Upper lobe of left lung (tissue), 5 donors: ENCODE measurements around the genes CLMP, OR8D4, OR8B8, SPA17 and CHEK1.

GRCh38 chr11:123194664-123195600 lies at the start of gene CLMP:
TSS of gene CLMP (minus strand) at chr11:123195248.
- PRO-cap, 2 experiments, result peak in 1 of 2 experiments; most common plus-strand start chr11:123195447 (in 1); most common minus-strand start chr11:123195232 (in 1)
- RAMPAGE, long total RNA, 4 experiments, result no peak in any of the 4 experiments

DNA sequence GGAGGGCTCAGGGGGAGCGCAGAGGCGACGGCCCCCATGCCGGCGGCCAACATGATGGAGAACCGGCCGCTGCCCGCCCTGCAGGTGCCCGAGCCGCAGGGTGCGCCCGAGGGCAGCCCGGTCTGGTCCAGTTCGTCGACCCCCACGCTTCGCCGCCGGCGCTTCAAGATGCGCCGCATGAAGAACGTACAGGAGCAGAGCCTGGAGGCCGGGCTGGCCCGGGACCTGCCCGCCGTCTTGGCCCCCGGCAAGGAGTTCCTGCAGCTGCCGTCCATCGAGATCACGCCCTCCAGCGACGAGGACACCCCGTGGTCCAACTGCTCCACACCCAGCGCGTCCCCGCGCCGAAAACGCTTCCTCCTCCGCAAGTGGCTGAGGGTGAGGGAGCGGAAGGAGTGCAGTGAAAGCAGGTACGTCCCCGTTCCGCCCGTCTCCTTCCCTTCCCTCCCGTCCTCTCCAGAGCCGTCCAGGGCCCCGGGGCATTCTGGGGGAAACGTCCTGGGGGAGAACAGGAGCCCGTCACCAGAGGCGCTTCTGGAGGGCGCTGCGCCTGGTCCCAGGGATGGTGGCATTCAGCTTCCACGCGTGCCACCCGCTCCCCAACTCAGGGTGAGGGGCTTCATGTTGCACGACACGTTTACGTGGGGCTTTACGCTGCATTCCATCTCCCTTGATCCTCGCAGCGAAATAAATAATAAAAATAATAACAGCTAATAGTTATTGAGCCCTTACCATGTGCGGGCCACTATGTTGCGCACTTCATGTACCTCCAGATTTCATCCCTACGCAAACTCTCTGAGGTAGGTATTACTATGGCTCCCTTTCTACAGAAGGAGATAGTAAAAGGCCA lies 913 bp downstream of the GRAMD1B start:
- PRO-cap, 2 experiments, result peak in 2 of 2 experiments; most common plus-strand start position 400 of the sequence (in 1); most common minus-strand start position 276 of the sequence (in 1)
- RAMPAGE, long total RNA, 4 experiments, result start-site peak on the plus strand in 2 of 4 experiments, centred at positions 362 to 368 of the sequence, 26 to 36 reads per replicate; start-site peak on the minus strand in 1 of 4 experiments, centred at position 361 of the sequence, 6 reads per replicate

- PRO-cap, 2 experiments, result no peak in any of the 2 experiments
- RAMPAGE, long total RNA, 4 experiments, result start-site peak on the plus strand in 1 of 4 experiments, at chr11:123454394-123454595 at its widest, 6 reads per replicate
These were observed 24.1 kb downstream of the GRAMD1B start for GRCh38 chr11:123453810-123454918.

GRCh38 chr11:123525464-123526096 lies 95.5 kb downstream of the GRAMD1B start:
- PRO-cap, 2 experiments, result no peak in any of the 2 experiments
- RAMPAGE, long total RNA, 4 experiments, result no peak in any of the 4 experiments

GRCh38 chr11:123901959-123902376 lies at the start of gene OR8D4:
TSS of gene OR8D4 (plus strand) at chr11:123902167.
- PRO-cap, 2 experiments, result no peak in any of the 2 experiments
- RAMPAGE, long total RNA, 4 experiments, result no peak in any of the 4 experiments

DNA sequence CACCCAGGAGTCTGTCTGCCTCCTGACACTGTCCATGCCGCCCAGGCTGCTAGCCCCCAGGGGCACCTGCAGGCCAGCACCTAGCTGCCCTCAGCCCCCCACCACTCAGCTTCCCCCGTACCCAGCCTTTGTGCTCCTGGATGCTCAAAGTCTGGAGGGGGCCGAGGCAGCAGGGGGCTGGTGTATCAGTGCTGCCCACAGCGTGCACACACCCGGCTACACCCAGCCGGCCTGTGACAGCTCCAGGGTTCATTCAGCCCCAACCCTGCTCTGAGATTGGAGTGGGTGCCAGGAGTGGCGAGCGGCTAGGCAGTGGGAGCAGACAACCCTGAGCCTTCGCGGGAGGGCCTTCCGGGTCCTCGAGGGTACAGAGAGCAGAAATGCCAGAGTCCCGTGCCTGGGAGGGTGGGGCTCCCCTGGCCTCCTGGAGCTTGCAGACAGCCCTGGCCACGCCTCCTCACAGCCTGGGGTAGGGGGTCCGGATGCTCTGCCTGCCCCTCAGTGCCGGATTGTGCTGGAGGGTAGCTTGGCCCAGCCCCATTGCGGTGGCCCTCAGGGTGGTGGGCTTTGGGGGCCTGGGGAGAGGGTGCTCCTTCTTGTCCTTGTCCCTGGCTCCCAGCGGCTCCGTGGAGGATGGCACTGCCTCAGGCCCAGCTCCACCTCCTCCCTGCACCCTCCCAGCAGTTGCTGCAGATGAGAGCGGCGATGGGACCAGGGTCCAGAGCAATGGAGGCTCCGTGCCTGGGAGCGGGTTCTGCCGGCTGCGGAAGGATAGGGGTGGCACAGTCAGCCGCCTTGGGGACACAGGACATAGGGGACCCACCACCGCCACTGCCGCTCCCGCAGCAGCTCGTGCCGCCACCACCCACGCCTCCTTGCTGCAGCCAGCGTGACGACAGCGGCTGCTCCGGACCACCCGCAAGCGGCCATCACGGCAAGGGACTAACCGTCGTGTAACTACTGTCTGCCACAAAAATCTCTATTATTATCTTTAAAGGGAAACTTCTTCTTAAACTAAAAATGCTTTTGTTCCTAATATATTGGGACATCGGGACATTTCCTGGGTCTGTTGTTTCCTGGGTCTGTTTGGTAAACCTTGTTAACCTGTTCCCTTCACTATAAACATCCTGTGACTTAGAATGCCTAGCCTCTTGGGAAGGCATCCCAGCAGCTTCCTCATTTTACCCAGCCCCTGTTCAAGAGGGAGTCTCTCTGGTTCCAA lies 34.9 kb upstream of the OR10G7 start:
- PRO-cap, 2 experiments, result no peak in any of the 2 experiments
- RAMPAGE, long total RNA, 4 experiments, result no peak in any of the 4 experiments

- PRO-cap, 2 experiments, result no peak in any of the 2 experiments
- RAMPAGE, long total RNA, 4 experiments, result no peak in any of the 4 experiments
These were observed 12.9 kb upstream of the OR10D3 start for GRCh38 chr11:124170057-124170808.

GRCh38 chr11:124445433-124445865 lies at the start of gene OR8B8:
TSS of gene OR8B8 (minus strand) at chr11:124445696.
- PRO-cap, 2 experiments, result no peak in any of the 2 experiments
- RAMPAGE, long total RNA, 4 experiments, result no peak in any of the 4 experiments

GRCh38 chr11:124643247-124644261 lies 20.9 kb downstream of the TBRG1 start:
- PRO-cap, 2 experiments, result no peak in any of the 2 experiments
- RAMPAGE, long total RNA, 4 experiments, result no peak in any of the 4 experiments

DNA sequence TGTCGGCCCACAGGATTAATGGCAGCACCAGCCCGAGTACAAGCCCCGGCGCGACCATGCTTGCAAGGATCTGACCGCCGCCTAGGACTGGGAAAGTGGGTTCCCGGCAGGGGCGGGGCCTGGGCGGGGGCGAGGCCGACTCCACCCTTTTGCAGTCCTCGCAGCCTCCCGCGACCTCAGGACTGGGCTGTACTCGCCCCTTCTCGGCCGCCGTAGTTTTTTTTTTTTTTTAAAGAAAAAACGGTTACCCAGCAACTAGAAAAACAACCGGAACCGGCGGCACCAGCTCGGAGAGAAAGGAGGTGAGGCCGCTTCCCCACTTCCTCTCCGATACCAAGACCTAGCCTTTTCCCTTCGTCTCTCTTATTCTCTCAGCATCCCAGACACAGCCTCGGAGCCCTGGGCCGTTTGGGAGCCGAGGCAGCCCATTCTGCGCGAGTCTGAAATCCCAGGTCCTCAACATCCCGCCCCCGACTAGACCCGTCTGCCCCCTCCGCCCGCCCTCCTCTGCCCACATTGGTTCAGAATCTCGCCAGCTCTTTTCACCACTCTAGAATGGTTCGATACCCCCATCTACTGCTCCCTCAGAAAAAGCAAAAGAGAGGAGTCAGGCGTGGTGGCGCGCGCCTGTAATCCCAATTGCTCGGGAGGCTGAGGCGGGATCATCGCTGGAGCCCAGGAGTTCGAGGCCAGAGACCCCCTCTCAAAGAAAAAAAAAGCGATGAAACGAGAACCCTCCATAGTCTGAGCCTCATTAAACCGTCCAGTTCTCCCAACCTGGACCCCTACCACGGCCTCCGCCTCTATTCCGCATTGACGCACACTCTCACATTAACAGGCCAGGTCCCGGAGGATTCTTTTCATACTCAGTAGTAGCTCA lies at the start of gene SPA17:
Gene SPA17, plus strand, starts transcription at position 254 of the 880 bp plus-strand sequence.
- PRO-cap, 2 experiments, result peak in 2 of 2 experiments; most common plus-strand start position 282 of the sequence (in 1); most common minus-strand start position 58 of the sequence (in 1)
- RAMPAGE, long total RNA, 4 experiments, result start-site peak on the plus strand in 4 of 4 experiments, centred at positions 268 to 275 of the sequence, 41 to 315 reads per replicate; start-site peak on the minus strand in 4 of 4 experiments, centred at positions 72 to 79 of the sequence, 34 to 185 reads per replicate

DNA sequence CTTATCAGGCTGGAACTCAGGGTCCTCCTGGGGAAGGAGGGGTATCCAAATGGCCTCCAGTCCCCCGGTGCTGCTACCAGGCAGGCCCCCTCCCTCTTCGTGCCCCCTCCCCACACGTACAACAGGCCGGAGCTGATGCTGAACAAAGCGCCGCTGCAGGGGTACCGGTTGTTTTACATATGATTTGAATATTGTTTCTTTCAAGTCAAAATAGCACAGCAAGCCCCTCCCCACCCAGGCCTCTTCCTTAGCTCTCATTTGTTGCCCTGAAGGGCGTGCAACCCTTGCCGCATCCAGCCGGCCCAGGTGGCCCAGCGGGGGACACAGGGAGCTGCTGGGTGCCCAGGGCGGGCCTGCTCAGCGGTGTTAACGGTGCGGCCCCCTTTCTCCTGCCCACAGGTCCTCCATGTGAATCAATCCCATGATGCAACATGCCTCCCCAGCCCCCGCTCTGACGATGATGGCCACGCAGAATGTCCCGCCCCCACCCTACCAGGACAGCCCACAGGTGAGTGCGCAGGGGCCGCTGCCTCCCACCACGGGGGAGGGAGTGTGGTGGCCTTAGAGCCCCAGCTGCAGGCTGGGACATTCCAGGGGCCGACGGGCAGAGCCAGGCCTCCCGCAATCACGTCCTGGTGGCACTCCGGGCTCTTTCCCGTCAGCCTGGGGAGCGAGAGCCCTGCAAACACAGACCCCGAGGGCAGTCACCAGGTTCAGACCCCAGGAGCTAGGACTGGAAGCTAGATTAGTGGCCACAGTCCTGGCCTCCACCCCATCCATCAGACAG lies 145.0 kb downstream of the FEZ1 start:
- PRO-cap, 2 experiments, result no peak in any of the 2 experiments
- RAMPAGE, long total RNA, 4 experiments, result no peak in any of the 4 experiments

DNA sequence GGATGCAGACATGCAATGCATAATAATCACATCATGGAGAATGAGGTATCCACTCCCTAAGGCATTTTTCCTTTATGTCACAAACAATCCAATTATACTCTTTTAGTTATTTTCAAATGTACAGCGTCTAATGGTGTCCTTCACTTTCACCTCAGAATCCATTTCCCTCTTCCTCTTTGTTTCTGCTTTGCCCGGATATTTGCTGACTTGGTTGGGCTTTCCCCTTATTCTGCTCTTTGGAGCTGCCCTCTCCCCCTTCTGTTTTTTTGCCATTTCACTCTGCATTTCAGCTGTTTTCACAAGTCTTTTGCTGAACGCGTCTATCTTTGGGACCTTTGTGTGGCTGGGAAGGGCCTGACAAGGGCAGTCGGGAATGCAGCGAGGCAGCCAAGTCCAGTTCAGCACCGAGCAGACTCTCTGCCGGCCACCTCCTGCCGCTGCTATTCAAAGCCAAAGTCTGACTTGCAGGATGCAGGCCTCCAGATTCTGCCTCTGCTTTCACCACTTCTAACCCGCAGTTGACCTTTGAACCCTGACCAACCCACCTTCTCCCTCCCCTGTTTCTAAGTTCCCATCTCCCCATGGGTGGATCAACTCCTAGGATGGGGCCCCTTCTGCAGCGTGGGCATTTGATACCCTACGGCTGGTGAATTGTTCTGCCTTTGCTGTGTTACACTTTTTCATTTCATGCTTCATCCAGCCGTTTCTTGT lies 38.2 kb downstream of the FEZ1 start:
- PRO-cap, 2 experiments, result no peak in any of the 2 experiments
- RAMPAGE, long total RNA, 4 experiments, result no peak in any of the 4 experiments

- PRO-cap, 2 experiments, result peak in 2 of 2 experiments; most common plus-strand start chr11:125625873 (in 1); most common minus-strand start chr11:125625655 (in 1)
- RAMPAGE, long total RNA, 4 experiments, result start-site peak on the minus strand in 2 of 4 experiments, at chr11:125625873-125625901 at its widest, 19 to 27 reads per replicate
These were observed at the start of gene CHEK1 for GRCh38 chr11:125624968-125626033. TSS of gene CHEK1 (plus strand) at chr11:125625163.

DNA sequence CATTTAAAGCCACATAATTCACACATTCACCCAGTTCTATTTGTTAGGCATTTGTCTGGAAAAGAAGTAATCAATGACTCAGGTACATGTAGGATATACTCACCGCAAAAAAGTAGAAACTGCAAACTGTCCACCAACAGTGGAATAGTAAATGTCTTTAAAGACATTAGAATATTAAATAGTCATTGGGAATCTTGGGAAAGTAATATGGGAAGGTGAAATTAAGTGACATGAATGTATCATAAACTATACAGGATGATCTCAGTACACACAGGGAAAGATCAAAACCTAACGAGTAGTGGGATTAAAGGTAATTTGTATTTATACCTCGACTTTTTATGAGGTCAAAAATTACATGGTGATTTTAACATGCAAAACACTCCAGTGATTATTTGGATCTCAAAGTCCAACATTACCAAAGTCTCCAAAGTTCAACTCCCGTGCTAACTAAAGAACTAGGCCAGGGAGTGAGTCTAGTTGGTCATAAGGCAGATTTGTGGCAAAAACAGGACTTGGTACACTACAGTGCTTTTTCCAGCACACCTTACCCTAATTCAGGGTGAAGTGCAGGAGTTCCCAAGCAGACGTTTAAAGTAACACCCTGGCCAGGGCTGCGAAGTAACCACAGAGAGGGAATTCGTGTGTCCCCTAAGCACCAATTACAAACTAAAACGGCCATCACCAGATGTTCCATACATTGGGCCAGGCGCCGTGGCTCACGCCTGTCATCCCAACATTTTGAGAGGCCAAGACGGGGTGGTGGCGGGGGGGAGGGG lies 1.2 kb downstream of the PUS3 start:
- PRO-cap, 2 experiments, result no peak in any of the 2 experiments
- RAMPAGE, long total RNA, 4 experiments, result no peak in any of the 4 experiments

GRCh38 chr11:125925249-125925765 lies 20.5 kb upstream of the VSIG10L2 start:
- PRO-cap, 2 experiments, result no peak in any of the 2 experiments
- RAMPAGE, long total RNA, 4 experiments, result no peak in any of the 4 experiments

DNA sequence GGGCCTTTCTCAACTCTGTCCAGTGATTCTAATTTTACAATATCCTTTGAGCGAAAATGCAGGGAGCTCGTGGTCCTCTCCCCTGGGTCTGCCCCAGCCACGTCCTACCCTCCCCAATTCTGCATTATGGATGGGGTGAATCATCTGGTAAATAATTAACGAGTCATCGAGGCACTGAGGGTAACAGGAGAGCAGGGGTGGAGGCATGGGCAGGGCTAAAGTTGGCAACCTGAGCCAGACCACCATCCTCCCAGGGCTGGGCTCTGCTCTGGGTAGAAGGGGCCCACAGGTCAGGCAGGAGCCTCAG lies 169 bp upstream of the VSIG10L2 start:
- PRO-cap, 2 experiments, result no peak in any of the 2 experiments
- RAMPAGE, long total RNA, 4 experiments, result no peak in any of the 4 experiments

DNA sequence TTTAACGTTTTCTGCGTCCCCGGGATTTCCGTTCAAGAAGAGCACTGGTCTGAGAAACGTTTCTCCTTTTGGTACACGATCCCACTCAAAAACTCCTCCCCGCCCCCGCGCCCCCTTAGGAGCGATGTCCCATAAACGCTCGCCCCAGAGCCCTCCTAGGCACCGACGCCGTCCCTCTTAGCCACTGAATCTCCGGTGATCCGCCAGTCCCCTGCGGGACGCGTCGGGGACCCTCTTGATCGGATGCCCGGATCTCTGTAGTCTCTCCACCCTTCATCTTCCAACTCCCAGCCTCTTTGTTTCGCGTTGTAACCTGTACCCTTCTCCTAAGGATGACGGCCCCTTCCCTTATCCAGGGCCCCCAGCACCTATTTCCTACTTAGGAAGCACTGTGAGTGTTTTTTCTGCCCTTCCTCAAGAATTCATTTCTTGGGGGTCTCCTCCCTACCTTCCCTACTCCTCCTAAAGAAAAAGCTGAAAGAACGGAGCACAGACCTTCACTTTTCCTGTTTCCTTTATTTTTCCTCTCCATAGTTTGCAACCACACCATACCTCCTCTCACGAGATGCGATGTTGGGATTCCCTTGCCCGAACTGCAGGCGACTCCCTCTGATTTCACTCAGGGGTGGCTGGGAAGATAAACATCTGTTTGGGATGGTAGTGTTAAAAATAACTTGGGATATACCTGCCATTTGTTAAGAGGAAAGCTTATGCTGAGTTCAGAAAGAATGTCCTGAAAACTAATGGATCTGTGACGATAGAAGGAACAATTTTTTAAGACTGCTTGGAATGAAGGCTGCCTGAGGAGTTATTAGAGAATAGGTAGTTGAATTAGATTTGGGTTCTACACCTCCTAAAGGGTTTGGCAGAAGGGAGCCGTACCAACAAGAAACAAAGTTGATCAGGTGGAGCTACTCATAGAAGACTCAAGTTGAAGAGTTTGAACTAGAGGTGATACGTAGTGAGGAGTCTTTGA lies 590 bp downstream of the FAM118B start:
- PRO-cap, 2 experiments, result no peak in any of the 2 experiments
- RAMPAGE, long total RNA, 4 experiments, result no peak in any of the 4 experiments

DNA sequence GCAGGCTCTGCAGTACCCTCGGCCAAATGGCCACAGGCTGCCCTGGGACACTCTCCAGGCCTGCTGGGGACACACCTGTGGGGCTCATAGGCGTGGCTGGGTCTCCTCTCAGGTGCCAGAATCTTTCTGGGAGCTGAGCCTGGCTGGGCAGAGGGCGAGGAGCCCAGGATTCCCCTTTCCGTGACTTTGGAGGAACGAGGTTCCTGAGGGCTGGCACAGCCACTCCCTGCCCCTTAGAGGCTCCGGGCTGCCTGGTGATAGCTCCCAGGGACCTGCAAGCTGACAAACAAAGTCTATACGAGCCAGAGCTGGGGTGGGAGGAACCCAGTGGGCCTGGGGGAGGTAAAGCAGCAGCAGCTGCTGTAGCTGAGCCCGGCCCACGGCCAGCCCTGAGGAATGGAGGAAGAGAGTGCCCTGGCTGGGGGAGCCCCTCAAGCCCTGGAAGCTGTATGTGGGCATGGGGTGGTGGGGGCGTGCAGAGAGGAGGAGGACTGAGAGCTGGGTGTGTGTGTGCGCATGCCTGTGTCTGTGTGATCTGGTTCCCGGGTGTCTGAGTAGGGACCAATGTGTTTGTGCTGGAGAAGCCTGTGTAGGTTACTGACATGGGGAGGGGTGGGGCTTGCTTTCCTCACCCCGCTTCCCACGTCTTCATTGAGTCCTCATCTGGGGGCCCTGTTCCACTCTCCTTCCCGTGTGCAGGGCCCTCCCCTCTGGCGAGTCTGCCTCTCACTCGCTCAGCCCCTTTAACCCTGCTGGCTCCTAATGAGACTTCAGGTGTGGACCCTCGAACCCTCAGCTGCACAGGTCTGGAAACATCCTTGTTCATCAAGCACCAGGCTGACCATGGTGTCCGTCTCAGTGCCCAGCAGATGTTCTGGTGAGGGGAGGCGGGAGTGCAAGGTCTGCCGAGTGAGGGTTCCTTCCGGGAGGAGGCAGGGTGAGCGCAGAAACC lies 10.7 kb downstream of the ST3GAL4 start:
- PRO-cap, 2 experiments, result peak in 1 of 2 experiments; most common plus-strand start position 327 of the sequence (in 1)
- RAMPAGE, long total RNA, 4 experiments, result no peak in any of the 4 experiments

GRCh38 chr11:126410525-126411239 lies 55.2 kb downstream of the ST3GAL4 start:
- PRO-cap, 2 experiments, result no peak in any of the 2 experiments
- RAMPAGE, long total RNA, 4 experiments, result no peak in any of the 4 experiments

- PRO-cap, 2 experiments, result no peak in any of the 2 experiments
- RAMPAGE, long total RNA, 4 experiments, result no peak in any of the 4 experiments
These were observed 71.3 kb downstream of the ST3GAL4 start for GRCh38 chr11:126426823-126427222.